ENCODE data around the genes KRTAP4-6, JUP, NT5C3B and ACLY.

- PRO-cap, result no peak
These were observed at the start of gene KRTAP4-6 for GRCh38 chr17:41140264-41140732. TSS of gene KRTAP4-6 (minus strand) at chr17:41140544.

DNA sequence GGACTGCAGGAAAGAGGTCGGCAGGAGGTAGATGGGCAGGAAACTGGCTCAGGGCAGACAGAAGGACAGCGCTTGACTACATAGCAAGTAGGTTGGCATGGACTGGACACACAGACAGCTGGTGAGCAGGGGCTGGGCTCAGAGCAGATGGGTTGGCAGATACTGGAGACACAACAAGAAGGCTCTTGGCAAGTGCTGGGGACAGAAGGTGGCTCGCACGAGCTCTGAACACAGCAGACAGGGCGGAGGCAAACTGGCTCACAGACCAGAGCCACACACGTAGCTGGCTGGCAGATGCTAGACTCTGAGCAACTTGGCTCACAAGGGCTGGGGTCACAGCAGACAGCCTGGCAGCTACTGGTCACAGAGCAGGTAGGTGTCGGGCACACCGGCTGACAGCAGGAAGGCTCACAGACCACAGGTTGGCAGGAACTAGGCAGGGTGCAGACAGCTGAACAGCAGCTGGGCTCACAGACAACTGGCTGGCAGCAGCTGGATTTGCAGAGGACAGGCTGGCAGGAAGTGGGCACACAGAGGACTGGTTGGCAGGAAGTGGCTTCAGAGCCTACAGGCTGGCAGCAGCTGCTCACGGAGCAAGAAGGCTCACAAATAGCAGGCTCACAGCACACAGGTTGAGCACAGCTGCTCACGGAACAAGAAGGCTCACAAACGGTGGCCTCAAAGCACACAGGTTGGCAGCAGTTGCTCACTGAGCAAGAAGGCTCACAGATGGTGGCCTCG lies 767 bp downstream of the KRTAP16-1 start:
- PRO-cap, result no peak

DNA sequence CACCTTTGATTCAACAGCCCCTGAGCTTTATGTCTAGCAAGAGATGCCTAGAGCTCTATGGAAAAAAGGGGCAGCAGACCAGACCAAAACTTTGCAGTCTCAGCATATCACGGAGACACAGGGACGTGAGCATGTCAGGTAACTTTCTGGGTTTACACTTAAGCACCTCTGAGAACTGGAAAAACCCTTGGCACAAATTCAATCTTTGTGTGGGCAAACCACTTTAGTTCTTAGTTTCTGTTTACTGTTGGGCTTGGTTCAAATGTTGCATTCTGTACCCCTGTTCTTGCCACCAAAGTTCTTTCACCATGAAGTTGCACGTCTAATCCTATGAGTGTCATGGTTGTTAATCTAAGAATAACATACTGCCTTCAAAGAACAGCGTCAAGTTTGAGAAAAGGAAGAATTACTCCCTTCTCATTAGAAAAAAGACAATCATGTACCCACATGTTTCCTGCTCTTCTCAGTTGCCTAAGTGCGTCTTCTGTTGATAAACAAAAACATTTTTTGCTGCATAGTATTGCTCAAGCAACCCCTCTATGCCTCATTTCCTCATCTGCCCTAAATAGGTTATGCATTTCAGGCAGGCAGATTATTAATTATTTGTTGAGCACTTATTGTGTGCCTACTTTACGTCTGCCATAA lies 11.6 kb downstream of the KRT33A start:
- PRO-cap, result no peak

DNA sequence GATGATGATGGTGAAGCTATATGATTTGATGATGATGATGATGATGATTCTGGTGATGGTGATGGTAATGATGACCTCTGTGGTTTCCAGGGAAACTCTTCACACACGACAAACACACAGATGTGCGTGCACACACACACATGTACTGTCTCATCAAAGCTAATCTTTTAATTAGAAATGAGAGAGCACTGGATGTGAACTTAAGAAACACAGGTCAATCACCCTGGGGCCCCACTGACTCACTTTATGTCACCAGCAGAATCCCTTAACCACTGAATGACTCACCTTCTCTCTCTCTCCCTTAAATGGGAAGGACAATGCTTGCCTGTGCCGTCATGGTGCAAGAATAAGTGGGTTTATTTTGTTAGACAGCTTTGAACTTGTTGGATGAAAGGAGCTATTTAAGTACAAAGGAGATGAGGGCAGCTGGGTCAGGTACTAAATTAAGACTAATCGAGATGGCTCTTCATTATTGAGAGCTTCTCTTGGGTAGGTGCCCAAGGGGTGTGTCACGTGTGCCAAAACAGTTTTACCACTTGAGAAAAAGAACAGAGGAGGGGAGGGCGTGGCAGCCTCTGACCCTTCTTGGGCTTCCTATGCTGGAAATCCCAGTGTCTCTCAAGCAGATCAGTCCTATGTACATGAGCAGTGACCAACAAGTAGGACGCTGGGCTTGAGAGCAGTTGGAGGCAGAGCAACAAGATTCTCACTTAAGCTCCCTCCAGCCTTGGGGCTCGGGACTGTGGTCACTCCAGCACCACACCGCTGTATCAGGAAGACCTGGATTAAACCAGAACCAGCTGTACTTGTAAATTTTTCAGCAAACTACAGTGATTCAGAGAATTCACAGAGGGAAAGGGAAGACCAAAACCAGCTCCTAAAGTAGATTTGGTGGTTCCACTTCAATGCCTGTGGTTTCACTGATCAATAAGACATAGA lies 6.7 kb upstream of the KRT31 start:
- PRO-cap, result no peak

- PRO-cap, result no peak
These were observed 4.7 kb upstream of the KRT19 start for GRCh38 chr17:41532766-41533347.

DNA sequence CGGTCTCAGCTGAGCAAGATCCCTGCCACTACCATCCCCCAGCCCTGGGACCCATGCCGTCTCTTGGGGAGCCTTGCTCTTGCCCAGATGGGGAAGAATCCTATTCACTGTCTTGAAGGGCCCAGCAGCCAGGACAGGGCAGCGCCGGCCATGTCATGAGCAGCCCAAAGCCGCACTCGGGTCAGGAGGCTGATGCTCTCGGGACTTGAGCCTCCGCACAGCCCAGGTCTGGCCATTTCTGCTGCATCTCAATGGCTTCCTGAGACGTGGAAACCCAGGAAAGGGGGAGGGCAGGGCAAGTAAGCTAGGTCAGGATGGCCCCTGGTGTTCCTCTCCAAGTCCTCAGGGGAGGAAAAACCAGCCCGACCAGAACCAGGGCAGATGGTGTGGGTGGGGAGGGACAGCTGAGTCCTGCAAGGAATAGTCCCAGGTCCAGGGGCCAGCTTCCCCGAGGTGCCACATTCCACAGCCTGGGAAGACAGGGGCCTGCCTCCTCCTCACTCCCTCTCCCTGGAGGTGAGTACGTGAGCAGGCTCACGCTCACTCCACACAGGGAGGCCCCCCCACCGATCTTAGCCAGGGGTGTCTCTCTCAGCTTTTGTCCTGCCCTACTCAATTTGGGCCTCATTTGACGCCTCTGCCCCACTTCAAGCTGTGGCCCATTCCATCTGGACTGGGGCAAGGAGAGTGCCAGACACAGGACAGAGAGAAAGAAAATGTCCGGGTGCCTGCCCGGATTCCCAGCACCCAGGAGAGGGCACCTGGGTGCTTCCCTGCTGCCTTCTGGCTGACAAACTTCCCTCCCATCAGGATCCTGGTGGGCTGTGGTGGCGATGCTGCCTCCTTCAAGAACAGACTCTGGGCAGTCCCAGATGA lies 8.0 kb upstream of the KRT19 start:
- PRO-cap, result no peak

DNA sequence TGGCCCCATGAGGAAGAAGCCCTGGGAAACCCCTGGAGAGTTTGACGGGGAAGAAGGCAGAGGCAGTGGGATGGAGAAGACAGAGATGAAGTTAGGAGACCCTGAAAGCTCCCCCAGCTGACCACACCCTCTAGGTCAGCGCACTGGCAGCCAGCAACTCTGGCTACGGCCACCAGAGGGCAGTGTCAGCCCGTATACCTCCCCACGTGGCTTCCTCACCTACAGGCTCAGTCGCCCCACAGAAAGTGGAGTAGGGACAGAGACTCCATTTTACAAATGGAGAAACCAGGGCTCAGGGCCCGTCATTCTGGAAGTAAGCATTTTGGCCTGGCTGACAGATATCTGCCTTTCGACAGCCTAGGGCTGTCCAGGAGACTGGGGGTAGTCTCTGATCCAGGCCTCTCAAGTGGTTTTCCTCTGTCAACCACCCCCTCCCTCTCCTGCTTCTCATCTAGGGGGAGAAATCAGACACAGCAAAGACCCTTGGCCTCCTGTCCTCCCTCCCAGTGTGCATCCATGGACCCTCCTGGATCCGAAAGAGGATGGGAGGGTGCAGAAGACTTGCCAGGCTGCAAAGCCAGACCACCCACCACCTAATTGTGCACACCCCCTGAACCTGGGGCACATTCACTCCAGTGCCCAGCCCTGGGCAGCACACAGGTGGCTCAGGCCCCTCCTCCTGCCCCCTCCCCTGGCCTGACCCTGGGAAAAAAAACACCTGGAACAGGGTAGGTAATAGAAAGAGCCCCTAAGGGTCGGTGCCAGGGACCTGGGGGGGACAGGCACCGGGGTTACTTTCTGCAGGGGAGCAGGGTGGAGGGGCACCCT lies 3.8 kb upstream of the HAP1 start:
- PRO-cap, result no peak

DNA sequence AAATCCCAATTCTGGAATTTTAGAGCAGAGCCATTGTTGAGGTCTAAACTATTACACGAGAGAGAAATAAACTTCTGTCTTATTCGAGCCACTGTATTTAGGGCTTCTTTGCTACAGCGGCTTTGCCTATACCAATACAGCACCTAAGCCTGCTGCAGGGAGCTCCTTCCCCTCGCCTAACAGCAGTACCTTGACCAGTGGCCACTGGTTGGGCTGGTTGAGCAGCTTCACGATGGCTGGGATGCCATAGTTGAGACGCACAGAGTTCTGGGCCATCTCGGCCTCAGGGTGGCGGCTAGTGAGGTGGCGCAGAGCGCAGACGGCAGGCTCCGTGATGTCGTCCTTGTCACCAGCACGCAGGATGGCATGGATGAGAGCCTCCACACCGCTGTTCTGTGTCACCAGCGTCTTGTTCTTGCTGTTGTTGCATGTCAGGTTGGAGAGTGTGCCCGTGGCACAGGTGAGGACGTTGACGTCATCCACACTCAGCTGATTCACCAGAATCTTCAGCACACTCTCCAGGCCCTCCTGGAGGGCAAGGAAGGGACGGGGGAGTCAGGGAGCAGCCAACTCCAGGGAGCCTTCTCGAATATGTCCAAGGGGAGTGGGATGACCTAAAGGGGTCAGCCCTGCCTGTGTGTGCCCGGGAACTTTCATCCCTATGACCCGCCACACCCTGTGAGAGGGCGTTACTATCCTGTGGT lies 23.6 kb downstream of the JUP start:
- PRO-cap, result no peak

- PRO-cap, result unidirectional peak, minus-strand start at chr17:41786711
These were observed at the start of gene JUP for GRCh38 chr17:41786329-41787004. TSS of gene JUP (minus strand) at chr17:41786711.

- PRO-cap, result no peak
These were observed at the start of gene NT5C3B for GRCh38 chr17:41835287-41836590. TSS of gene NT5C3B (minus strand) at chr17:41836232.

- PRO-cap, result no peak
These were observed 781 bp downstream of the KLHL11 start for GRCh38 chr17:41864265-41865018.

DNA sequence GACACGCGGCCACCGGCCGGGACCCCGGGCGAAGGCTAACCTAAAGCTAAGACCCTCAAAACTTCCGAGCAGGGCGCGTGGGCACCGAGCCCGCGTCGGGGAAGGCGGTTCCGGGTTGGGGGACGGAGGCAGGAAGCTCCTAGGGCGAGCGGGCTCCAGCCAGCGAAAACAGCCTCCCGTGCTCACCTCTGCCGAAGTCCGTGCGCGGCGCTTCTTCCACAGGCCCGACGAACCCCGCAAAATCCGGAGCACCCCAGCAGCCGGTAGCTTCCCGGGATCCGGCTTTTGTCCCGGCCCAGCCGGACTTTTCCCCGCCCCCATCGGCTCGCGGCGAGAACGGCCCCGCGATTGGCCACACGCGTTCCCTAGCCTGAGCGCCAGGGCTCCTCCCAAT lies at the start of gene ACLY:
TSS of gene ACLY (minus strand) at position 258 of the 394 bp plus-strand sequence.
- PRO-cap, result bidirectional peak, plus-strand start outside the sequence, minus-strand start at position 309 of the sequence

DNA sequence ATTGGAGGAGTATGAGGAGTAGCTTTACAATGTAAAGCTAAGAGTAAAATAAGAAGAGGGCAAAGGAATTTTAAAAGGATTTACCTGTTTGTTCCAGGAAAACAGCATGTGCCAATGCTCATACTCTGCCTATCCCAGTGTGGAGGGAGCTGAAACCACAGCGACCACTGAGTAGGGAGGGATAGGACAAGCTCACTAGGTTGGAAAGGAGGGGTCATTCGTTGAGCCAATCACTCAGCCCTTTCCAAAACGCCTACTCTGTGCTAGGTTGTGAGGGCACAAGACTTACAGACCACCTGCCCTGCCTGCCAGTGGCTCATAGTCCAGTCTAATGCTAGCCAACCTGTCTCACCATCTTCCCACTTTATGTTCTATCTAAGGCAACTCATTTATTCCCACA lies 1.1 kb upstream of the DNAJC7 start:
- PRO-cap, result no peak

DNA sequence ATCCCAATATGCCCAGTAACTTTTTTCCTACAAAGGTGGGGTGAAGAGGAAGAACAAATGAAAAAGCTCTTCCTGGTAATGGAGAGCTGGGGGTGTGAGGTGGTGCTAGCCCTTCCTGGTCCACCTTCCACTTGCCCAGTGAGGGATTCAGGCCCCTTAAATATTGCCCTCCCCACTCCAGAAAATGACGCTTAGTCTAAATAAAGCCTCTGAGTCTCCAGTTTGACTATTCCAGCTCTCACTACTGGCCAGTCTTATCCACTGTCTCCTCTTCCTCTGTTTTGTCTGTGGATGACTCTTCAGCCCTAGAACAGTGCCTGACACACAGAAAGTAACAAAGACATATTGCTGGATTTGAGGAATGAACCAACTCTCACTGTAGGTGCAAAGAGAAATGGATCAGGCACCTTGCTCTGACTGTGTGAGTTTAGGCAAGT lies 21.5 kb downstream of the ZNF385C start:
- PRO-cap, result no peak

DNA sequence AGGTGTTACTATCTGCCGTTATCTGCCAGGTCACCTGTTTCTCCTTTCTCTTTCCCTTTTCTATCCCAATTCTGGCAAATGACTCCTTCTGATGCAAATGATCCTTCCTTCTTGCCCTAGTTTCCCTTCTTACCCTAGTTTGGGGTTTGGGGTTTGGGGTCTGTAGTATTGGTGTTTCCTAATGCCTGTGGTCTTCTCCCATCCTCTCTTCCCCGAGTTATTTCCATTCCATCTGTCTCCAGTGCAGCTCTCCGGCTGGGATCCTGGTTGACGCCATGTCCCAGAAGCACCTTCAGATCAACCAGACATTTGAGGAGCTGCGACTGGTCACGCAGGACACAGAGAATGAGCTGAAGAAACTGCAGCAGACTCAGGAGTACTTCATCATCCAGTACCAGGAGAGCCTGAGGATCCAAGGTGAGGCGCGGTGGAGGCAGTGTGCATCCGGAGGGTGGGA lies 7.1 kb downstream of the STAT5A start:
- PRO-cap, result no peak

GRCh38 chr17:42310472-42310636 lies 22.1 kb downstream of the STAT5A start:
- PRO-cap, result no peak

DNA sequence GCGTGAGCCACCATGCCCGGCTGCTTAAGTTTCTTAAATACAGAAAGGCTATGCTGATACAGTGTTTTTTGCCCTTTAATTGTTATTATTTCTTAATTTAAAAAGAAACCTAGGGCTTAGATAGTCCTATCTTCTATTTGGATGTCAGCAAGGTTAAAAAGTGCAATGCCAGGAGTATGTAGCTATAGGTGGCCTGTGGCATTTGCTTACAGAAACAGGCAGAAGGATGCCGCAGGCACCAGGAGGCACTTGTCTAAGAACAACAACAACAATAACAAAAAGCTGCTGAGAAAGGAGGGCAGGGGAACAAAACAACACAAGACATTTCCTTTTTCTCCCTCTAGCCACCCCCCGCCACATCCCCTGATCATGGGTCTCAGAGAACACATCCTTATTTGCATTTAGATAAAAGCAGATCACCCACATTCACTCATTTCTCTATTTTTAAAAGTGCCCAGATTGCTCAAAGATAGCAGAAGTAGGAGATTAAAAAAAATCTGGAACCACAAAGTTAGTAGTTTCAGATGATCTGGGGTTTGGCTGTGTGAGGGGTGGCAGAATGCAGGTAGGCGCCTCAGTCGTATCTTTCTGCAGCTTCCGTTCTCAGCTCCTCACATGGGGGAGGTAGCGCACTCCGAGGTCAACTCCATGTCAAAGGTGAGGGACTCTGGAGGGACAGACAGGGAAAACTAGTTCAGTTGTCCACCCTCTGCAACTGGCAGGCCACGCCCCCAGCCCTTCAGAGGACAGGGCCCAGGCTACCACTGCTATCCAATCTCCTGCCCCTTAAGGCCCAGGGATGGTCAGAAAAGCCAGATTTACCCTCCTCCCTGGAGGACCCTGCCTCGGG lies 27.1 kb downstream of the STAT5A start:
- PRO-cap, result no peak

- PRO-cap, result no peak
These were observed 9.9 kb downstream of the STAT3 start for GRCh38 chr17:42378394-42378764.

GRCh38 chr17:42407945-42408572 lies 15.0 kb downstream of the CAVIN1 start:
- PRO-cap, result no peak

- PRO-cap, result no peak
These were observed 1.8 kb downstream of the ATP6V0A1 start for GRCh38 chr17:42460342-42461096.